Fibroblast of villous mesenchyme (primary cell): ENCODE measurements around a stretch of chr1.

- CAGE, long polyA plus RNA: no peak
Observed at GRCh38 chr1:15947702-15948617, 27.9 kb downstream of the ZBTB17 start.

- CAGE, long polyA plus RNA: no peak
Observed at GRCh38 chr1:15949629-15950226, 26.2 kb downstream of the ZBTB17 start.

- CAGE, long polyA plus RNA: no peak
Observed at GRCh38 chr1:16015899-16016924, 1.6 kb downstream of the HSPB7 start.

GRCh38 chr1:16018369-16018833, 558 bp upstream of the HSPB7 start:
- CAGE, long polyA plus RNA: no peak

GRCh38 chr1:16018834-16018965, 857 bp upstream of the HSPB7 start:
- CAGE, long polyA plus RNA: no peak

- CAGE, long polyA plus RNA: no peak
Observed at GRCh38 chr1:16112035-16112470, 38.6 kb upstream of the FAM131C start.

DNA sequence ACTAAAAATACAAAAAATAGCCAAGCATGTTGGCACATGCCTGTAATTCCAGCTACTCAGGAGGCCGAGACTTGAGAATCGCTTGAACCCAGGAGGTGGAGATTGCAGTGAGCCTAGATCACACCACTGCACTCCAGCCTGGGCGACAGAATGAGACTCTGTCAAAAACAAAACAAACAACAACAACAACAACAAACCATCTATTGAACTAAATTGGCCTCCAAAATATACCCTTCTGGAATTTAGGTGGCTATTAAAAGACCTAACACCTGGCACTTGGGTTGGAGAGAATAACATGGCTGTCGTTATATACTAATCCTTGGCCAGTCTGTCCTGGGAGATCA, 24.1 kb downstream of the ARHGEF19 start:
- CAGE, long polyA plus RNA: no peak

- CAGE, long polyA plus RNA: no peak
Observed at GRCh38 chr1:16188857-16189550, 23.4 kb downstream of the ARHGEF19 start.

- CAGE, long polyA plus RNA: start-site peak on the minus strand at chr1:16217346-16217427, 31 and 28 reads in 2 replicates
Observed at GRCh38 chr1:16216909-16217933, 4.8 kb upstream of the ARHGEF19 start.

DNA sequence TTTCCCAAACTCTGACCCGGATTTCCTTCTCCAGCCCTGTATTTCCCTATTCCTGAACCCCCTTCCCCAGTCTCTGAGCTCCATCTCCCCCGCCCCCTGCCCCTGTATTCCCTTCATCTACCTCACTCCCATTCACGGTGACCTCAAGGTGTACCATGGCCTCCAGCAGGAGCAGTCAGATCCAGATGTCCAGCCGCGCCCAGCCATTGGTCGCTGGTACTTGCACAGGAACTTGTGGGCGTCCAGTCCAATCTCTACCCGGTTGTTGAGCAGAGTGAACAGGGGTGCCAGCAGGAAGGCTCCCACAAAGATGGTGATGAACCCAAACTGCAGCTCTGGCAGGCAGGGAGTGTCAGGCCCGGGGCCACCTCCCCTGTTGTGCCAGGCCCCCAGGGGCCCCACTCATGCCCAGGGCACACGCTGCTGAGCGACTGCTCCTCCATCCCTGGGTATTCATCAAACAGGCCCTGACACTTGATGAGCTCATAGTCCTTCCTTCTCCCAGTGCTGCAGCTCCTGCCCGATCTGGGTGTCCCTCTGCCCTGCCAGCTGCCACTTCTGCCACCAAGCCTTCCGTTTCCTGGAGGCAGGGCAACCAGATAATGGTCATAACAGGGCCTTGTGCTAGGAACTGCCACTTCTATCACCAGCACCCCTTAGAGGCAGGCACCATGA, 5.6 kb upstream of the ARHGEF19 start:
- CAGE, long polyA plus RNA: no peak

GRCh38 chr1:16226639-16227256, 10.2 kb downstream of the CPLANE2 start:
- CAGE, long polyA plus RNA: no peak

GRCh38 chr1:16228252-16228912, 8.6 kb downstream of the CPLANE2 start:
- CAGE, long polyA plus RNA: no peak

DNA sequence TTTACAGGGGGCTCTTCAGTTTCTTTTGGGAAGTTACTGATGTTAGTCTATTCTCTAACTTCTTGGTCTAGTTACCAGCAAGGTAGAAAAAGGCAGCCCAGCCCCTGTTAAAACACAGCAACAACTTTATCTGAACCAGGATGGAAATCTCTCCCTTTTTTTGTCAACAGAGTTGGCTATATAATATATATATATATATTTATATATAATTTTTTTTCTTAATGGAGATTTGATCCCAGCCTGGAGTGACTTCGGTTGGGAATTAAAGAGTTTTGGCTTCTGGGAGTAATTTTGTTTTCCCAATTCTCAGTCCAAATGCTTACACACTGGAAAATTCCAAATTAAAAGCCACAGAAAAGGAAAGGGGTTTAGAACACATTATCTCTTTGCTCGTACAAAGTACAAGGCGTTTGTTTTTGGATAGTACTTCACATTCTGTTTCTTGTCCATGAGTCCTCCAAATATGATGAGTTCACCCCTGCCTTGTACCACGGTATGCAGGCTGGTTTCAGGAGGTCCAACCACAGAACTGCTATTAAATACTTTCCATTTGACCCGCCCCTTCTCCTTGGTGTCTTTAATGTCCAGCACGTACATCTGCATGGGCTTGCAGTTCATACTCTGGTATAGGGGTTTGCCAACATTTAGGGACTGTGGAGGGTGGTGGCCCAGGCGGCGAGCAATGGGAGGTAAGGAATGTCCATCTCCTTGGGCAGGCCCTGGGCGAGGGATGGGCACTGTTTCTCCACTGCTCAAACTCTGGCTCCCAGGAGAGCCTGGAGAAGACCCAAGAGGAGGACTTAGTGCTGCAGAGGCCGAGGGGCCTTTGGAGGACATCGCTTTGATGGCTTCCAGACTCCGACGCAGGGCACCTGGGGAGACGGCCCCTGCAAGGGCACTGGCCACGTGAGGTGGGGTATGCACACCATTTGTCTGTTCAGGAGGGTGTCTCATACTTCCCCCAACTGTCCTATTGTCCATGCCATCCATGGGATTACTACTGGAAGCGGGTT, 13.6 kb upstream of the CPLANE2 start:
- CAGE, long polyA plus RNA: no peak

- CAGE, long polyA plus RNA: no peak
Observed at GRCh38 chr1:16352751-16353674, 733 bp upstream of the FBXO42 start.

GRCh38 chr1:16378544-16378816, 11.4 kb downstream of the SZRD1 start:
- CAGE, long polyA plus RNA: no peak

DNA sequence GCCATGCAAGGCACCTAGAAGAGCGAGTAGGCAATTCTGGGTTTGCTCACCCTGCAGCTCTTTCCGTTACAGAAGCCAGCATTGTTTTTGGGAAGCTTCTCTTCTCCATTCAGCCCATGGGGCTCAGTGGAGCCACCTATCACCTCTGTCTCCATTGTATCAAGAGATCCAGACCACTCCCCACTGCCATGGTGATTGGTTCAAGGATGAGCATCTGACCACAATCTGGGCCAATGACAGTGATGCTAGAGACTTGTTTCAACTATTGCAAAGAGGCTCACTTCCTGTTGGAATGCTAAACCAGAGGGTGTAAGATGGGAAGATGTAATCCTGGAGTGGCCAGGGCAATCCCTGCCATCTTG, 6.6 kb downstream of the SPATA21 start:
- CAGE, long polyA plus RNA: no peak

DNA sequence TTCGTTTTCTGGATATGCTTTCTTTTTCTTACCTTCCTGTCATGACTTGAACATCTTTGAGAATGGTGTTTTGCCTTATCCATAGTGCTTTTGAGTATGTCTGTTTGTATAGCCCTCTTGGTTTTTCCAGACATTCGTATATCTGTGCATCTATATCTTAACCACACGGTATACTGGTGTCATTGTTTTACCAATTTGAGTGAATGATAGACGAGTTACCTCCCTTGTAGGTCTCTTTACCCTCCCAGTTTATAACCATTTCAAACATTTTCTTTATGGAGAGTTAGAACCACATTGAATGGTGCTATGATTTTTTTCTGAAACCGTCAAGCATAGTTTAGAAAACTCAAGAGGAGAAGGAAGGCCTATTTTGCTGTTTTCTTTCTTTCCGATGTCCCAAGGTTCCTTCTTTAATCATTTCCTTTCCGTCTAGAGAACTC, 32.0 kb downstream of the NECAP2 start:
- CAGE, long polyA plus RNA: no peak

- CAGE, long polyA plus RNA: no peak
Observed at GRCh38 chr1:16540433-16540720, 99.9 kb downstream of the NECAP2 start.

GRCh38 chr1:16618698-16619499, 178.4 kb downstream of the NECAP2 start:
- CAGE, long polyA plus RNA: no peak

- CAGE, long polyA plus RNA: no peak
Observed at GRCh38 chr1:16628402-16629036, 188.0 kb downstream of the NECAP2 start.